CD14-positive monocyte (primary cell): ENCODE data around the genes PPP1CC and CUX2.

- CAGE, long polyA plus RNA, result no peak
These were observed 75.5 kb downstream of the IFT81 start for GRCh38 chr12:110199594-110200199.

- CAGE, long polyA plus RNA, result no peak
These were observed 3.5 kb downstream of the ATP2A2 start for GRCh38 chr12:110284217-110285267.

DNA sequence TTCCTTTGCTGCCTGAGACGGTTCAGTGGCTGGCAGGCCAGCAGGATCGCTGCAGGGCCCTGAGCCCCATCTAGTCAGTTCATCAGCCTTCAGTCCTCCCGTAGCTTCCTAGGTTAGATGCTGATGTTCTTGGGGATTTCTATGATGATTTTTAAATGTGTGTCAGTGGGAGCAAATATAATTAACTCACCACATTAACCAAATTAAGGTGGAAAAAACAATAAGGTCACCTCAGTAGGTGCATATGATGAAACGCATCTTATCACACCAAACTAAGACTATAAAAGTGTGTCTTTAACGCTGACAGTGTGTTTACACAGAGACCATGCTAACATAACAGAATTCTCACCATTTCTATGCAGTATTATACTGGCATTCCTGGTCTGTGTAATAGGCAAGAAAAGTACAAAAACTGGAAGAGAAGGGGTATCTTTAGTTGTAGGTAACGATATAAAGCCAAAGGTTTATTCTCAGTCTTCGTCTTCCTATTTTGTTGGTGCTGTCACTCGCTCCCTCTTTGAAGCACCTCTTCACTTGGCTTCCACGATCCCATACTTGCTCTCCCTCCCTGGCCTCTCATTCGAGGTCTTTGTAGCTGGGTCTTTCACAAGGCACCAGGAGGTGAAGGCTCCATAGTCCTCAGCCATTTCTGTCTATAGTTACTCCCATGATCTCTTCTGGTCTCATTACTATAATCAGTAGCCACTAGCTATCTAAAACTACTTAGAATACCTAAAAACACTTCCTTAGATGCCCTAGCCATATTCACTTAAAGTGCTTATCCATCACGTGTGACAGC is 56.7 kb downstream of the ATP2A2 start:
- CAGE, long polyA plus RNA, result no peak

DNA sequence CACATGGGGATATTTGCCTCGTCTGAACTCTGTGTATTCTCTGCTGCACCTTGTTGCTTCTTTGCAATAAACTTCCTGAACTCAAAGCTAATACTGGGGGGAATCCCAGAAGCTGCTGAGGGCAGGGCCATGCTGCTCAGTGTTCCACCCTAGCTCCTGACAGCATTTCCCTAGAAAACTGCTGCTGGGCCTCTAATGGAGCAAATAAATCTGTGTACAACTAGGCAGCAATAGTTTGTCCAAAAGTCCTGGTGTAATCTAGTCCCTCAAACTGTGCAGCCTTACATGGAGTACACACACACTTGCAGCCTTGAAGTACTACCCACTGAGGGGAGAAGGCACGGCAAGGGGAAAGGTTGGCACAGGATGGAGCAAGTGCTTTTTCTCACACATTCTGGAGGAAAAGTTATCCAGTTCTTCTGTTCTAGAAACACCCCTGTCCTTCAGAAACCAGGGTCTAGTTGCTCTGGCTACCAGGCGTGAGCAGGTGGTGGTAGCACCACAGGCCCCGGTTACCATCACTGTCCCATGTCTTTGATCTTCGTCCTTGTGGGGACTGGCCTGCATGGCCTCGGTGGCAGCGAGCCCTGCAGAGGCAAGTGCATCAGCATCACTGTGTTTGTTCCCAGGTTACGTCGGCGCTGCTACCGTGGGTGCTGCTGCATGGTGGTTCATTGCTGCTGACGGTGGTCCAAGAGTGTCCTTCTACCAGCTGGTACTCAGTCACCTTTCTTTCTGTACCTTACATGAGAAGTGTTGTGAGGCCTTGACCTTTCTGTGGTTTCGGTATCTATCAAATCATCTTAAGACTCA is 59.0 kb downstream of the ANAPC7 start:
- CAGE, long polyA plus RNA, result no peak

DNA sequence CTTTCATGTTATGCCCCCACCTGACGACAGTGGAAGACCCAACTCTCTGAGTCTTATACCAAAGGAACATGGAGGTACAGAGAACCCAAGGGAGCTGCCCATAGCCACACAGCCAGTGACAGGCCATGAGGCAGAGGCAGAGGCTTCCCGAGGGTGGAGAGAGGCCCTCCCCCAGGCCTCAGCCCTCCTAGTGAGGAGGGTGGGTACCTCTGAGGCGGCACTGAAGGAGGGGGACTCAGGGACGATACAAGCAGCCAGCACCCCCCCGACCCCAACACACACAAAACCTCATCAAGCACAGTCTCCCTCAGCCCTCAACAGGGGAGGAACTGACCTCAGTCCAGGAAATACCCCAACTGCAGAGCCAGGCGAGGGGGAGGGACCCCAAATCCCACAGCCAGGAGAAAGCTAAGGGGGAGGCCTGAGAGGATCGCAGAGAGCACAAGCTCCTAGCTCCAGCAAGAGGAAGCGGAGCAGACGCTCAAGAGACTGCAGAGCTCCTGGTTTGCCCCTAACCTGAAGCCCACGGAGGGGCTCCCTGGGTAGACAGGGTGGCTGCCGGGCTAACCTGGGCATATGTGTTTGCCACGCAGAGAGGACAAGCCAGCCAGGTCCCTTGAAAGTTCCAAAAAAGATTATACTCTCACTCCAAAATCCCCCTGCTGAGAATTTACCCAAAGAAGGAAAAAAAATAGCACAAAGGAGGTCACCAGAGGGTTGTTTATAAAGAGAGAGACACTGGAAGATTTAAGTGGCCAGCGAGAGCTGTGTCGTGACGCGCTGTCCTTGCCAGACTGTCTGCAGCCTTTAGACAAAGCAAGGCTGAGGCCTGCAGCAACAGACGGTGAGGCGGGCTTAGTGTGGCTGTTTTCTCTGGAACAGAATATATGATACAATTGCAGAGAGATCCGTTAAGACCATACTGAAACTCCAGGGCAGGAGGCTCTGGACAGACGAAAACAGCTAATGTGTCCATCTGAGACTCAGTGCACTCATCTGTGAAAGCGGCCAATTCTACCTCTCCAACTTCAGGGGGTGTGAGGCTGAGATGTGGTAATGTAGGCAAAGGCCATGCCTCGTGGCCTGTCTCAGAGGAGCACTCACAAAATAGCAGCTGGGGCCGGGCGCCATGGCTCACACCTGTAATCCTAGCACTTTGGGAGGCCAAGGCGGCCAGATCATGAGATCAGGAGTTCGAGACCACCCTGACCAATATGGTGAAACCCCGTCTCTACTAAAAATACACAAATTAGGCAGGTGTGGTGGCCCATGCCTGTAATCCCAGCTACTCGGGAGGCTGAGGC is 36.5 kb downstream of the ANAPC7 start:
- CAGE, long polyA plus RNA, result no peak

GRCh38 chr12:110575252-110575778 is 7.8 kb downstream of the PPTC7 start:
- CAGE, long polyA plus RNA, result no peak

- CAGE, long polyA plus RNA, result no peak
These were observed 24.0 kb downstream of the TCTN1 start for GRCh38 chr12:110638017-110638258.

- CAGE, long polyA plus RNA, result start-site peak on the plus strand at chr12:110648781-110649074, 23 and 40 reads in 2 replicates
These were observed 34.7 kb downstream of the TCTN1 start for GRCh38 chr12:110648592-110649087.

GRCh38 chr12:110741849-110743030 is at the start of gene PPP1CC:
Gene PPP1CC (minus strand): TSS chr12:110742891.
- CAGE, long polyA plus RNA, result no peak

DNA sequence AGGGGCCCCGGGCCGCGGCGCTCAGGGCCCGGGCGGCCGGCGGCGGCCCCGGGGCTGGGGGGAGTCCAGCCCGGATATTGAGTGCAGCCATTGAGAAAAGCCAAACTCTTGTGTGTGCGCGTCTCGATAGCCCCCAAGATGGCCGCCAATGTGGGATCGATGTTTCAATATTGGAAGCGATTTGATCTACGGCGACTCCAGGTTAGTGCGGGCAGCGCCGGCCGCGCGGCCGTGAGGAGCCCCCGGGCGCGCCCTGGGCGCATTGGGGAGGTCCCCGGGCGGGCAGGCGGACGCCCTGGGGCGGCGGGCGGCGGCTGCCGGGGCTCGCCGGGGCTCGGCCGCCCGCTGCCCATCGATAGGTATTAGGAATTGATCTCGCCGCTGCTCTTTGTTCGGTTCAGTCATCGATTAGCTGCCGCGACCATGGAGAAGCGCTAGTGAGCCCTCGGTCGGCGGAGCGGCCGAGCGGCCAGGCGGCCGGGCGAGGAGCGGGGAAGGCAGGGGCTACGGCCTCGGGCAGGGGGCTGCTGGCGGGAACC is at the start of gene CUX2:
Gene CUX2 (plus strand): TSS at position 126 of the 539 bp plus-strand sequence.
- CAGE, long polyA plus RNA, result no peak

DNA sequence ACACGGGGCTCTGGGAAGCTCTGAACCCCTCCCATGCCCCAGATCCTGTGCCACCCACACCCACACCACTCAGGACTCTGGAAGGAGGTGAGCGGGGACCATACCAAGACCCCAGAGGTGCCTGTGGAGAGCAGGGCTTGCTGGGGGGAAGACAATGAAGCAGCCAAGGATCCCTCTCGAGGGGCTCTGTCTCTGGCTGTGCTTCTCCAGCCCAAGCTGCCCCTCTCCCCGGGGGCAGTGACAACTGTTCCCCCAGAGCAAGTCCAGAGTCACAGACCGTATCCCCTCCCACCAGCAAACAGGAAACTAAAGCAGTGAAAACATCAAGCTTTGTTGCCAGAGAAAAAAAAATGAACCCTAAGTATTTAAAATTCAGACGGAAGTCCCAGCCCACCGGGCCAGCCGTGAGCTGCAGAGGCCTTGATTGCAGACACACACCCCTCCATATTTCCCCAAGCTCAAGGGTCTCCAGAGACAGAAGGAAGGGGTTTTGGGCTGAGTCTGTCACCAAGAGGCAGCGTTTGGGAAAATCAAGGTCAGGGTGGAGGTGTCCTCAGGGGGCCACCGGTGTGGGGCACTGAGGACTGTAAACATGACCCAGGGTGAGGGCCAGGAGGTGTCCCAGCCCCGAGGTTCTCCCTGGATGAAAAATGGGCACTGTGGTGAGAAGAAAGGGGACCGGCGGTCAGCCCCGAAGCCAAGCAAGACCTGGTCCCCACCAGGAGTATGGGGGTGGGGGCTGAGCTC is 7.8 kb downstream of the PHETA1 start:
- CAGE, long polyA plus RNA, result no peak

DNA sequence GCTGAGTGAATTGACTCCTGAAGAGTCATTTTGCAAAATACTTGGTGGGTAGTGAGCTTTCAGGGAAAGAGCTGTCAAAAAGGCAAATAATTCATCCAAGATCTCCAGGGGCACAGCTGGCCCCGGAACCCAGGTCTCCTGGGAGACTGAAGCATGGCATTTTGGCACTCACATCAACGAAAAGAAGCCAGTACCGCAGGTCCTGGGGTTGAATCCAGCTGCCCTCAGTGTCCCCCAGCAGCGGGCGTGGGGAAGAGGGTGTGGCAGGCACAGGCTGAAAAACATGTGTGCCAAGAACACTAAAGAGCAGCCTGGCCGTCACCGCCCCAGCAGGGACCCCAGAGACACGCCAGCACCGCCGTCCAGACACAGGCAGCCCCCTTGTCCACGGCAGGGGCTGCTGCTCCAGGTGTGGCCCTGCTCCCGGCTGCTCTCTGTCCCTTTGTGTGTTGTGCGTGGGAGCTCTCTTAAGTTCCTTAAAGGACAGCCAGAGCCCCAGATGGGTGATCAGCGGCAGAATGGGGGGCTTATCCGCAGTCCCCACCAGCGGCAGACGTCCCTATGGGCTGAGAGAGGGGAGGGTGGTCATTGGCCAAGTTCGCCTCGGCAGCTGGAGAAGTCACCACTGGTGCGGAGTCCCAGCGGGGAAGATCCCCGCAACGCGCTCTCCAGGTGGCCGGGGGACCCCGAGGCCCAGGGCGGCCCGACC is 584 bp downstream of the PHETA1 start:
- CAGE, long polyA plus RNA, result no peak

GRCh38 chr12:111409236-111409599 is 3.5 kb downstream of the SH2B3 start:
- CAGE, long polyA plus RNA, result no peak

DNA sequence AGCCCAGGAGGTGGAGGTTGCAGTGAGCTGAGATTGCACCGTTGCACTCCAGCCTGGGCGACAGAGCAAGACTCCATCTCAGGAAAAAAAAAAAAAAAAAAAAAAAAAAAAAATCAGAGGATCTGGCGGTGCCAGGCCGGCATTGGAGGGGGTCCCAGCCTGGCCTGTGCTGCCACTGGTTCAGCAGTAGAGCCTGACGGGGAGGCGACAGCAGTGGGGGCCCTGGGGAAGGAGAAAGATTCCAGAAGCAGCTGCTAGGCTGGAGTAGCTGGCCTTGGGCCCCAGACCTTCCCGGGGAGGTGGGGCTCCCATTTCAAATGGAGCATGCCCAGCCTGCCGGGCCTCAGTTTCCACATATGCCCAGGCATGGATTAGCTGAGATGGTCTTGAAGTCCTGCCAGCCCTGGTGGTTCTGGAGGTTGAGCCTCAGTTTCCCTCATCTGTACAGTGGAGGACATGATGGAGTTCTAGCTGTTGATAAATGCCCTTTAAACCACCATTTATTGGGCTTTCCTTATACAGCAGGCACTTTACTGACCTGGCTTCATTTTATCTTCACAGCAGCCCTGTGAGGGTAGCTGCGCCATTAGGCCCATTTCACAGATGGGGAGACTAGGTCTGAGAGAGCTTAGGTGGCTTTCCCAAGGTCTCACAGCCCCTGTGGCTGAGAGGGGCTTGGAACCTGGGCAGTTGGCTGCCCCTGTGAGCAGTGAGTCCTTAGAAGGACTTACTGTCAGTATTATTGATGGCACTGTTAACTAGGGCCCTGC is 21.8 kb downstream of the SH2B3 start:
- CAGE, long polyA plus RNA, result no peak

- CAGE, long polyA plus RNA, result no peak
These were observed 43.7 kb downstream of the SH2B3 start for GRCh38 chr12:111449245-111449937.

- CAGE, long polyA plus RNA, result no peak
These were observed 80.5 kb downstream of the ATXN2 start for GRCh38 chr12:111518555-111519106.

- CAGE, long polyA plus RNA, result no peak
These were observed 973 bp downstream of the ALDH2 start for GRCh38 chr12:111767744-111768067.

GRCh38 chr12:111844178-111845032 is 2.4 kb downstream of the MAPKAPK5 start:
- CAGE, long polyA plus RNA, result no peak

DNA sequence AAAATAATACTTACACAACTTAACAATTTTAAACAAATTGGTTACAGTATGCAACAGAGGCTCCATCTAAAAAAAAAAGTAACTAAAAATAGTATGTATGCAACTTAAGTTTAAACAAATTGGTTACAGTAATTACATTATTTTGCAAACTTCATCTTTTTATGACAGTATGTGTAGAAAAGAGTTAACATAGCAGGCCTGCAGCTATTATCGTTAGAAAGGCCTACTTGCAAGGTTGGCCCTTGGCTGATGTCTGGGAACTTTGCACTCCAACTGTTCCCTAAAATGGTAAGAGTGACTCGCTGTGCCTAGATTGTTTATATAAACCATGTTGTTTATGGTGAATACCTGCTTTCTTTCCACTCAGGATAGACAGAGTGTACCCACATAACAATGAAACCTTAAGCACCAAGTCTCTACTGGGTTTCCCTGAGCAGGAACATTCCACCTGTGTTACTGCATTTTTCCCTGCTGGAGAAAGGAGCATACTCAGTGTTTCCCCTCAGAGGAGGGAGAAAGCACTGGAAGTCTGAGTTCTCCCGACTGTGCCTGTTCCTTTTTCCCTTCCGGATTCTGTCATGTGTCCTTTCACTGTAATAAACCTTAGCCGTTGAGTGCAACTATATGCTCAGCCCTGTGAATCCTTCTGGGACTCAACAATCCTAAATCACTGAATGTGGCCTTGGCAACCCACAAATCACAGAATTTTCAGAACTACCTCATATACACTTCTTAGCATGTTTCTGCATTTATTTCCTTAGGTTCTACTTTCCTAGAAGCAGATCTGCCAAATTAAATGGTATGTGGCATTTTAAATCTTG is 32.8 kb downstream of the ERP29 start:
- CAGE, long polyA plus RNA, result no peak

DNA sequence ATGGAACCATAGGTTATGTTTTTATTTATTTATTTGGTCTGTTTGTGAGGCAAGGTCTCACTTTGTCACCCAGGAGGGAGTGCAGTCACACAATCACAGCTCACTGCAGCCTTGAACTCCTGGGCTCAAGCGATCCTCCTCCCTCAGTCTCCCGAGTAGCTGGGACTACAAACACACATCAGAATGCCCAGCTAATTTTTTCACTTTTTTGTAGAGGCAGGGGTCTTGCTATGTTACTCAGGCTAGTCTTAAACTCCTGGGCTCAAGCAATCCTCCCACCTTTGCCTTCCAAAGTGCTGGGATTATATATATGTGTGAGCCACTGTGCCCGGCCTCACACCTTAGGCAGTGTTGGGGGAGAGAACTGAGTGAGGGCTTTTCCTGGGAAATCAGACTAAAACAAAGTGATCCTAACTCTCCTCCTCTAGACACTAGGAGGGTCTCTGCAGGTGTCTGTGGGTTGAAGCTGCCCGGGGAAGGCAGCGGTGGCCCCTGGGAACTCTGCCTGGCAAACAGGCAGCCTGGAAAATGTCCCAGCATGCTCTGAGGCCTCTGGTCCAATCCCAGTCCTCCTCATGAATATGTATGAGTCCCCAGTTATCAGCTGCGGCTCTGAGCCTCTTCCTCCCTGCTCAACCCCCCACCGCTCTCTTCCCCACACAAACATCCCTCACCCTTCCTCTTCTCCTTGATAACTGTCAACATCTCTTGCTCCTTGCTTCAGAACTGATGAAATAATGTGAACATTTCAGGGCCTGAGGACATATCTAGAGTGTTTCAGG is 7.8 kb upstream of the NAA25 start:
- CAGE, long polyA plus RNA, result no peak